ENCODE results near the gene SRD5A2.

- PRO-cap, 2 experiments = no peak in any of the 2 experiments
These were observed 12.1 kb downstream of the YPEL5 start for GRCh38 chr2:30158484-30159741.

GRCh38 chr2:30232651-30233238 is 1.4 kb downstream of the LBH start:
- PRO-cap, 2 experiments = no peak in any of the 2 experiments

DNA sequence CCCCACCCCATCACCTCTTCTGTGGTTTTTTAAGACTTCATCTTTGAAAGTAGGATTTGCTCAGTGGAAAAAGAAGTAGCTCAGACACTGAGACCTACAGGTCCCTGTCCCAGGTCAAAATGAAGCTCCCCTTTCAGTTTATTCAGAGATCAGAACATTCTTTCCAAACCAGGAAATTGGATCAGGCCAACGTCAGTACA is 43.1 kb downstream of the LBH start:
- PRO-cap, 2 experiments = no peak in any of the 2 experiments

- PRO-cap, 2 experiments = no peak in any of the 2 experiments
These were observed 712 bp downstream of the LCLAT1 start for GRCh38 chr2:30447740-30448175.

- PRO-cap, 2 experiments = no peak in any of the 2 experiments
These were observed 142.3 kb downstream of the CAPN13 start for GRCh38 chr2:30664847-30665344.

DNA sequence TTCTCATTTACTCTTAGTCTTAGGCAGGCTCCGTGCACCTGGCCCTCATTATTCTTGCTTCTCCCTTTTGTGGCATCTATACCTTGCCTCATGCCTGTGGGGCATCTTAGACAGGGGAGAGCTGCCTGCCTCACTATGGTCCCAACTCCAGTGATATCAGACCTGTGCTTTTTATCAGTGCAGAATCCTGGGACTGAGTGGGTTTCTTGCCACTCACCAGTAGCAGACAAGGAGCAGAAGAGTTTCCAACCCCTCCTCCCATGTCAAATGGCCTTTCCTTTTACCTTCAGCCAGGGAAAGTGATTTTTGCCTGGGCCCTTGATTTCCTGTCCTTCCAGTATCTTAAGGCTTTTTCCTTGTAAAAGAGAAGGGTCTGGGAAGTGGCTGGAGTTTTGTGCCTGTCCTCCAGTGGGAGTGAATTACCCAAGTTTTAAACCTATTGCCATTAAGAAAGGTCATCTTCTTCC is 136.4 kb downstream of the CAPN13 start:
- PRO-cap, 2 experiments = no peak in any of the 2 experiments

DNA sequence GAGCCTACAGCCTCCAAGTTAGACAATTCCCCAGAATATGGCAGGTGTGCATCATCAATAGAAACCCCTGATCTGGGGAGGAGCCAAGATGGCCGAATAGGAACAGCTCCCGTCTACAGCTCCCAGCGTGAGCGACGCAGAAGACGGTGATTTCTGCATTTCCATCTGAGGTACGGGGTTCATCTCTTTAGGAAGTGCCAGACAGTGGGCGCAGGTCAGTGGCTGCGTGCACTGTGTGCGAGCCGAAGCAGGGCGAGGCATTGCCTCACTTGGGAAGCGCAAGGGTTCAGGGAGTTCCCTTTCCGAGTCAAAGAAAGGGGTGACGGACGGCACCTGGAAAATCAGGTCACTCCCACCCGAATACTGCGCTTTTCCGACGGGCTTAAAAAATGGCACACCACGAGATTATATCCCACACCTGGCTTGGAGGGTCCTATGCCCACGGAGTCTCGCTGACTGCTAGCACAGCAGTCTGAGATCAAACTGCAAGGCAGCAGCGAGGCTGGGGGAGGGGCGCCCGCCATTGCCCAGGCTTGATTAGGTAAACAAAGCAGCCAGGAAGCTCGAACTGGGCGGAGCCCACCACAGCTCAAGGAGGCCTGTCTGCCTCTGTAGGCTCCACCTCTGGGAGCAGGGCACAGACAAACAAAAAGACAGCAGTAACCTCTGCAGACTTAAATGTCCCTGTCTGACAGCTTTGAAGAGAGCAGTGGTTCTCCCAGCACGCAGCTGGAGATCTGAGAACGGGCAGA is 97.1 kb upstream of the CAPN13 start:
- PRO-cap, 2 experiments = no peak in any of the 2 experiments

GRCh38 chr2:31231494-31231866 is 2.5 kb upstream of the EHD3 start:
- PRO-cap, 2 experiments = no peak in any of the 2 experiments

- PRO-cap, 2 experiments = no peak in any of the 2 experiments
These were observed 29.7 kb downstream of the XDH start for GRCh38 chr2:31384727-31385353.

DNA sequence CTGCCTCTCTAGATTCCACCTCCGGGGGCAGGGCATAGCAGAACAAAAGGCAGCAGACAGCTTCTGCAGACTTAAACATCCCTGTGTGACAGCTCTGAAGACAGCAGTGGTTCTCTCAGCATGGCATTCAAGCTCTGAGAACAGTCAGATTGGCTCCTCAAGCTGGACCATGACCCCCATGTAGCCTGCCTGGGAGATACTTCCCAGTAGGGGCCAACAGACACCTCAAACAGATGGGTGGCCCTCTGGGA is 75.0 kb upstream of the XDH start:
- PRO-cap, 2 experiments = no peak in any of the 2 experiments

- PRO-cap, 2 experiments = no peak in any of the 2 experiments
These were observed 82.0 kb upstream of the XDH start for GRCh38 chr2:31496227-31497320.

GRCh38 chr2:31580593-31581602 is at the start of gene SRD5A2:
TSS of gene SRD5A2 (minus strand) at chr2:31580938.
- PRO-cap, 2 experiments = no peak in any of the 2 experiments

GRCh38 chr2:31708213-31708402 is 127.4 kb upstream of the SRD5A2 start:
- PRO-cap, 2 experiments = no peak in any of the 2 experiments

- PRO-cap, 2 experiments = no peak in any of the 2 experiments
These were observed 131.5 kb downstream of the MEMO1 start for GRCh38 chr2:31879026-31880070.

- PRO-cap, 2 experiments = no peak in any of the 2 experiments
These were observed 69.6 kb downstream of the MEMO1 start for GRCh38 chr2:31941007-31941872.

GRCh38 chr2:32010368-32010695 is 476 bp downstream of the MEMO1 start:
- PRO-cap, 2 experiments = peak in 2 of 2 experiments; most common minus-strand start chr2:32010600 (in 2)

- PRO-cap, 2 experiments = no peak in any of the 2 experiments
These were observed 106.2 kb downstream of the BIRC6 start for GRCh38 chr2:32463020-32463444.

GRCh38 chr2:32715163-32715765 is 87.4 kb downstream of the TTC27 start:
- PRO-cap, 2 experiments = no peak in any of the 2 experiments

- PRO-cap, 2 experiments = no peak in any of the 2 experiments
These were observed 30.5 kb downstream of the LTBP1 start for GRCh38 chr2:32977126-32977696.

GRCh38 chr2:33022139-33022530 is 75.4 kb downstream of the LTBP1 start:
- PRO-cap, 2 experiments = no peak in any of the 2 experiments